Mesenchymal stem cell of the bone marrow (primary cell): ENCODE data around the gene CIZ1.

DNA sequence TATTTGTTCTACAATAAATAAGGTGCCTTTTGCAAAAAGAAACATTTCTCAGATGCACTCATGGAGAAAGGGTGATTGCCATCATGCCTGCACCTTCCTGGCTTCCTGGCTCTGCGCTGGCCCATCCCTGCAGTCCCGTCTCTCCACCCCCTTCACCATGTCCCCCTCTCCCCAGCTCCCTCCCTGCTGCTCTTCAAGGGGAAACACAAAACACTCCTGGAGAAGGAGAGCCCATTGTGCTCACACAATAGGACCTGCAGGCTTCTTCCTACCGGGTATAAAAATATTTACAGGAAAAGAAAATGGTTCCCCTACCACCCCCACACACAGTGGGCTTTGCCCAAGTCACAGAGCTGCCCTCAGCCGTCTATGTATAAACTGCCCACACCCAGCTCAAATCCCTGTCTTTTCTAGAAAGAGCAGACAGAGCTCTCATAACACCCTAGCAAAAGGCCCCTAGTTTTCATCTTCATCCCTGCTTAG lies 40.5 kb downstream of the NIBAN2 start:
- CAGE, long polyA plus RNA, result no peak

GRCh38 chr9:127754047-127754404 lies 18.9 kb upstream of the TOR2A start:
- CAGE, long polyA plus RNA, result no peak

GRCh38 chr9:127761202-127761750 lies 17.2 kb downstream of the SH2D3C start:
- CAGE, long polyA plus RNA, result no peak

- CAGE, long polyA plus RNA, result no peak
Measured at GRCh38 chr9:127768640-127769128, 9.8 kb downstream of the SH2D3C start.

DNA sequence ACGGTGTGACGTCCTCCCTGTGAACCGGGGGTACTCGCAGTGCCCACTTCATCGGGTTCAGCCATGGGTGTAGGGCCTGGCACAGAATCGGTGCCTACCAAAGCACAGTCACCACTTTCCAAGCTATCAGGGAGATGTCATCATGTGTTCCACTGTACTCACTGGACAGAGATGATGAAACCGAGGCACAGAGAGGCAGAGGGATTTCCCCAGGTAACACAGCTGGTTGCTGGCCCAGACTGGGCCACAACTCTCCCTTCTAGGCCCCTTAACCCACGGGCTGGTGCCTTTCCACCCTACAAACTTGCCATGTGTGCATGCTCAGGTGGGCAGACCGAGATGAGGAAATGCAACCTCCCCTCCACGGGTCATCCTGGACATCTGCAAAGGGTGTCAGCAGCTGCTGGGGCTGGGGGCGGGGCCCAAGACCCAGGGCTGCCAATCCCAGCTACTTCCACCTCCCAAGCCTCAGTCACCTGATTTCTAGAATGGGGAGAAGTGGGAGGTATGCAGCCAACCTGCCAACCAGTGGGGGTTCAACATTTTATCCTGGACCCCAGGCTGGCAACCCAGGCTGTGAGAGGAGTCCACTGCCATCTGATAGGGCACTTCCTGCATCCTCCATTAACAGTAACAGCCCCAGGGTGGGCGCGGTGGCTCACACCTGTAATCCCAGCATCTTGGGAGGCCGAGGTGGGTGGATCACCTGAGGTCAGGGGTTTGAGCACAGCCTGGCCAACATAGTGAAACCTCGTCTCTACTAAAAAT lies 882 bp upstream of the SH2D3C start:
- CAGE, long polyA plus RNA, result no peak

- CAGE, long polyA plus RNA, result no peak
Measured at GRCh38 chr9:127808480-127808808, 5.8 kb downstream of the FPGS start.

- CAGE, long polyA plus RNA, result no peak
Measured at GRCh38 chr9:127815908-127816278, 13.2 kb downstream of the FPGS start.

DNA sequence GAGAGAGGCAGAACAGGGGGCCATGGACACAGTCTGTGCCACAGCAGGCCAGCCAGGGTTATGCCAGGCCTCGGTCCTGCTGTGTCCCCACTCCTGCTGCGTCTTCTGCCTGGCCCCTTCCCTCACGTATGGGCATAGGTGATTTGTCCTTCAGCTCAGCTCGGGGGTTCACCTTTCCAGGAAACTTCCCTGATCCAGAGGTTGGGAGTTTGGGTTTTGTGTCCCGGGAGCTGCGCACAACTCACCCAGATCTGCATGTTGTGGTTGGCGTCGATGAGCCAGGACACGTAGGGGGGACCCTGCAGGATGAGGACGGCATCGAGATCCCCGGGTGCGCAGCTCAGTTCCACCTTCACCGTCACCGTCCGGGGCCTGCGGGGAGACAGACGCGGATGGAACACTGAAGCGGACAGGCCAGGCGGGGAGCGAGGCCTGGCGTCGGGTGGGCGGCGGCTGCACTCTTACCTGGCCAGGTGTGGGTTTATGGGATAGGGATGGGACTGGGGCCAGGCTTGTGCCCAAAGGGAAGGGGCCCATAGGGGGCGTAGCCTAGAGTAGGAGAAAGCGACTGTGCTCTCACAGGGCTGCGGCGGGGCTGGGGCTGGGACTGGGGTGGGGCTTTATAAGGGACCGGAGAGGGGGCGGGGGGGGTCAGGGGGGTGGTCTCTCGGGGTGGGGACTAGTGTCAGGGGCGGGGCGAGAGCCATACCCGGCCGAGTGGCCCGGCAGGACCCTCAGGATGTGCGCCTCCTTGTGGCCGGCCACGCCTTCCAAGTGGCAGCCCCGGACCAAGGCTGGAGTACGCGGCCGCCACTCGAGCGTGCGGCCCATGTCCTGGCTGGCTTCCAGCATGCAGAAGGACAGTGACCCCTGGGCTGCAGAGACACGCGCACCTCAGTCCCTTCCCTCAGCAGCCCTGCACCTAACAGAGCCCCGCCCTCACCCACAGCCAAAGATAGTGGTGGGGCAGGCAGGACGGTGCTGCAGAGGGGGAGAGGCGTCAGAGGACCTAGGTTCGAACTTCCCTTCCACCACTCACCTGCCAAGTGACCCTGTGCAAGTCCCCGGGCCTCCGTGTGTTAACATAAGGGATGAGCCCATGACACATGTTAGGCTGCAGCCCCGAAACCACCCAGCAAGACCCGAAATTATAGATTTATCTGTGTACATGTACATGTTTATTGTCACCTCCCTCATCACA lies 22.7 kb downstream of the FPGS start:
- CAGE, long polyA plus RNA, result no peak

DNA sequence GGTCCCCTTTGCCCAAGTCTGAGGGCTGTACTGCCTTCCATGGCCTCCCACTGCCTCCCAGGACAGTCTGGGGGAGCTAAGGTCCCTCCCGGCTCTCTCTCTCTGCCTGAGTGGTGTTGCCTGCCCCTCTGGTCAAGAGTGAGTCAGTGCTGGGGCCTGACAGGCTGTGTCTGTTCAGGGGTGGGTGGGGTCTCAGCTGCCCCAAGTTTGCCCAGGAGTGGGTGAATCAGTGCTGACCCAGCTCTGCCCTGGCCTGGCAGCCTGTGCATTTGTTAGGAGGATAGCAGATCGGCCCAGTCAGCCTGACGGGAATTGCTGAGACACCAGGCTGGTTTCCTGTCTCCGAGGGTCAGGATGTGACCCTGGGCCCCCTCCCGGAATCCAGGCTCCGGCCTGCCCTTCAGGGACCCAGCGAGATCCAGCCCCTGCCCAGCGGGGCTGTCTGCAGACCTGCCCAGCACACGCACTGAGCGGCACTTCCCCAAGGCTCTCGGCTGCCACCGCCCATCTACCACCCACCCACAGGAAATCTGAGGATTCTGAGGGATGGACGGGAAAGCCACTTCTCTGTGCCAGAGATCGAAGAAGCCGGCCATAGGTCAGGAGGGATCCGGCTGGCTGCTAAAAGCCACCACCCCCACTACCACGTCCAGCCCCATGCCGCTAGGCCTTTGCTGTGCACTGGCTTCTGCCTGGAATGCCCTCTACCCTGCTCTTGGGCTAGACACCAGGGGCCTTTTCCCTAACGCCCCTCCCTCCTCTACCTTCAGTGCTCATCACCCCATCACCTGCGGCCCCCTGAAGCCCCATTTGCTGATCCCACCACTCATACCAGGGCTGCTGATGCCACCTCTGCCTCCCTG lies 15.8 kb downstream of the ENG start:
- CAGE, long polyA plus RNA, result no peak

DNA sequence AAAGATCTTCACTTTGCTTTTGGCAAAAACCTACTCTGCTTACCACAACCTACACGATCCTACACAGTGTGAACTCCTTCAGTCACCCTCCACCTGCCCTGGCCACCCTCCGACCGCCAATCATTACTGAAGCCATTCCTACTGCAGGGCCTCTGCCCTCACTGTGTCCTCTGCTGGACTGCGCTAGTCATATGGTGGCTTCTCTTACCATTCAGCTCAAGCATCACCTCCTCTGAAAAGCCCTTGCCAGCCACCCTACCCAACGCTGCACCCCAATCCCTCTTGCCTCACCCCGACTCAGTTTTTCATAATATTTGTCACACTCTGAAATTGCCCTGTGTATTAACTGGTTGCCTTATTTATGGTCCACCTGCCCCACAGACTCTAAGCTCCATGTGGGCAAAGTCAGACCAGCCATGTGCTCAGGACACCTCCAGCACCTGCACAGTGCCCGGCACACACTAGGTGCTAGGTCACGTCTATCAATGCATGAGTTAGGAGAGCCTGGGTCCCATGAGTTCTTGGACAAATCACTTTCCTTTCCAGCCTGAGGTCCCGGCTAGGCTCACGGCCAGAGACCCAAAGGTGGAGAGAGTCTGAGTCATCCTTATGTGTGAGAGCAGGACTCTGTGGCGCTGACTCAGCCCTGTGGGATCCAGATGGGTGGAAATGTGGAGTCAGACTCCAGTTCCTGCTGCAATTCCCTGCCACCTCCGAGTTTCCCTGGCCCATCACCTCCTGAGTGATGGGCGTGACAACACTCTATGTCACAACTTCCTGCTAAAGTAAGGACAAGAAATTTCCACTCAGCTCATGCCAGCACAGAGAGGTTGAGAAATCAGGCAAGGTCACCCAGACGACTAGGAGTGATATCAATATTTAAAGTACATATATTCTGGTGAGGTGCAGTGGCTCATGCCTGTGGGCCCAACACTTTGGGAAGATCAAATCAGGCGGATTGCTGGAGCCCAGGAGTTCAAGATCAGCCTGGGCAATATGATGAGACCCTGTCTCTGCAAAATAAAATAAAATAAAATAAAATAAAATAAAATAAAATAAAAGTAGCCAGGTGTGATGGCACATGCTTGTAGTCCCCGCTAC lies 2.4 kb upstream of the ST6GALNAC4 start:
- CAGE, long polyA plus RNA, result no peak

GRCh38 chr9:127928110-127929077 lies 2.2 kb downstream of the PIP5KL1 start:
- CAGE, long polyA plus RNA, result no peak

- CAGE, long polyA plus RNA, result no peak
Measured at GRCh38 chr9:127974037-127974775, 6.6 kb downstream of the EEIG1 start.

- CAGE, long polyA plus RNA, result no peak
Measured at GRCh38 chr9:128001633-128002199, 20.9 kb upstream of the EEIG1 start.

DNA sequence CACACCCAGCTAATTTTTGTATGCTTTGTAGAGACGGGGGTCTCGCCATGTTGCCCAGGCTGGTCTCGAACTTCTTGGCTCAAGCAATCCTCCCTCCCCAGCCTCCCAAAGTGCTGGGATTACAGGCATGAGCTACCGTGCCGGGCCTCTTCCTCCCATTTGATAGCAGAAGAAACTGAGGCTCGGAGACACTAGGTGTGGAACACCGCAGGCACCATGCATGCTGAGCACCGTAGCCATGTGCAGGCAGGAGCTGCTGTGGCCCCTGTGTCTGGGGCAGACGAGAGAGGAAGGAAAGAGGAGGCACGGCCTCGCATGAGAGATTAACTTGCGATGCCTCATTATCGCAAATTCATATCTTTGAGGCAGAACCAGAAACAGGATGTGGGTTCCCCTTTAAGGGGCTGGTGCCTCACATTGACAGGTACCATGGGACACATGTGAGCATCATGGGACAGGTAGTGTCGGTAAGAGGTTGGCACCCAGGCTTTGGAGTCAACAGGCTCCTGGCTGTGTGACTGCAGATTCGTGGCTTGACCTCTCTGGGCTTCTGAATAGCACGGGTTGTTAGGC lies 40.9 kb downstream of the NAIF1 start:
- CAGE, long polyA plus RNA, result no peak

GRCh38 chr9:128056124-128056478 lies 11.0 kb downstream of the NAIF1 start:
- CAGE, long polyA plus RNA, result no peak

DNA sequence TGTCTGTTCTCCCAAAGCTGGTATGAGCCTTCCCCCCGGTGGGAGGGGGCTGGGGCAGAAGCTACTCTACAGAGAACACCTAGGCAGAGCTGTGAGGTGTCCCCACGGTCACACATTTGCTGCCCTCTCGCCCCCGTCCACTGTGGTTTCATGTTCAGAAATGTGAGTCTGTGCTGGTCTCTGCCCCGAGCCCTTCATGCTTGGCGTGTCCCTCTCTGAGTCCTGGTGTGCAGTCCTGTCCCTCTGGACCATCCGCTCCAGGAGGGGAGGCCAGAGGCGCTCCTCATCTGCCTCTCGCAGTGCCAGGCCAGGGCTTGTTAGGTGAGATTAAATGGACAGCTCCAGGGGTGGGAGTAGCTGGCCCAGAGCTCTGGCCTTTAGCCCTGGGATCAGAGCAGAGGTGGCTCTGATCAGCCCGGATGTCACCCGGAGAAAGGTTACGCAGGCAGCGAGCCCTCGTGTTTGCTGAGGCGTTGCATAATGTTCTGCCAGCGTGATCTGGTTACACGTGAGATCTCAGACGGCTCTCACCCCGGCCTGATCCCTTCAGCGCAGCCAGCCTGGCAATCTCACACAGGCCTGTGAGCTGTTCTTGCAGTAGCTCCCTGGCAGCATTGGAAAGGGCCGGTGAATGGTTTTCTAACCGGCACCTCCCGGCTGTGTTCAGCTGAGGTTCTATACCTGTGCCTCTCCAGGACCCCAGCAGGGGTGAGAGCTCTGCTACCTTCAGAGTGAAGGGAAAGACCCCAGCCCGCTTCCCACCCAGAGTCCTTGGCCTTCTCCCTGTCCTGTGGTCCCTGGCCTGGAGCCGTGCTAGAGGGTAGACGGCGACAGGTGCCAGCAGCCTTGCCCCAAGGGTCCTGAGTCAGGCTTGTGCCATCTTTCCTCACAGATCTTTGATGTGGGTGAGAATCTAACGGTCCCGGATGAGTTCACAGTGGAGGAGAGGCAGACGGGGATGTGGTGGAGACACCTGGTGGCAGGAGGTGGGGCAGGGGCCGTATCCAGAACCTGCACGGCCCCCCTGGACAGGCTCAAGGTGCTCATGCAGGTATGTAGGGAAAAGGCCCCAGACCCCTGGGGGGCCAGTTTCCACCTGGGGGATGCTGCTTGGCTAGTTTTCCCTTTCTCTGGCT lies 24.4 kb downstream of the PTGES2 start:
- CAGE, long polyA plus RNA, result no peak

GRCh38 chr9:128112272-128112703 lies 15.2 kb downstream of the PTGES2 start:
- CAGE, long polyA plus RNA, result no peak

GRCh38 chr9:128163447-128164002 lies 3.5 kb downstream of the BBLN start:
- CAGE, long polyA plus RNA, result no peak

GRCh38 chr9:128191037-128192087 lies at the start of gene CIZ1:
Gene CIZ1 (minus strand): TSS chr9:128191572.
- CAGE, long polyA plus RNA, result no peak

- CAGE, long polyA plus RNA, result no peak
Measured at GRCh38 chr9:128258600-128259391, 17.0 kb downstream of the GOLGA2 start.